Fibroblast of the aortic adventitia (primary cell): Measurements from ENCODE around the genes PRKCB and GSG1L.

DNA sequence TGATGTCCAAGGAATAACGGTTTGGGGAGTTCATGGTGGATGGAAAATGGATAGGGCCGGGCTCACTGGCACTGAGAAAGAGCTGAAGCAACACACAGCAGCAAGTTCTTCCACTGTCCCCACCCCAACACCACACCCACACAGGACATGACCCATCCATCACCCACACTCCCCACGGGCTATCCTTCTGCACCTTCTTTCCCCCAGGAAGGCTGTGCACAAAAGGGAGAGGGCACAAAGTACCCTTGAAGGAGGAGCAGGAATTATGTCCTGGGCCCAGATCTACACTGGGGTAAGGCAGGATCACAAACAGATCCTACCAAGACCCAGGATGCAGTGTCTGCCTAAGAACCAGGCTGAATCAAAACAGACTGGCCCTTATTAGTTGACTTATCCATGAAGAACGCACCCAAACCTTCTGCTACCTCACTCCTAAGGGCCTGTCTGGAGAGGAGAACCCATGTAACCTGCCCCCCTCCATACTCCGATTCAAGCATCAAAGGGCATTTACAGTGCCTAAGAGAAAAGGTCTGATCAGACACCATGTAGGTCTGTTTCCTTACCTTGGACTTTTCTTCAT lies 22.2 kb downstream of the GGA2 start:
- CAGE, long polyA plus RNA = no peak

- CAGE, long polyA plus RNA = no peak
Observed at GRCh38 chr16:23564944-23565730, 7.6 kb downstream of the UBFD1 start.

GRCh38 chr16:23729622-23730241 lies 16.7 kb upstream of the ERN2 start:
- CAGE, long polyA plus RNA = no peak

GRCh38 chr16:23835297-23836402 lies at the start of gene PRKCB:
Gene PRKCB, plus strand, starts transcription at chr16:23835983.
- CAGE, long polyA plus RNA = no peak

- CAGE, long polyA plus RNA = no peak
Observed at GRCh38 chr16:24540564-24541612, 1.5 kb downstream of the RBBP6 start.

DNA sequence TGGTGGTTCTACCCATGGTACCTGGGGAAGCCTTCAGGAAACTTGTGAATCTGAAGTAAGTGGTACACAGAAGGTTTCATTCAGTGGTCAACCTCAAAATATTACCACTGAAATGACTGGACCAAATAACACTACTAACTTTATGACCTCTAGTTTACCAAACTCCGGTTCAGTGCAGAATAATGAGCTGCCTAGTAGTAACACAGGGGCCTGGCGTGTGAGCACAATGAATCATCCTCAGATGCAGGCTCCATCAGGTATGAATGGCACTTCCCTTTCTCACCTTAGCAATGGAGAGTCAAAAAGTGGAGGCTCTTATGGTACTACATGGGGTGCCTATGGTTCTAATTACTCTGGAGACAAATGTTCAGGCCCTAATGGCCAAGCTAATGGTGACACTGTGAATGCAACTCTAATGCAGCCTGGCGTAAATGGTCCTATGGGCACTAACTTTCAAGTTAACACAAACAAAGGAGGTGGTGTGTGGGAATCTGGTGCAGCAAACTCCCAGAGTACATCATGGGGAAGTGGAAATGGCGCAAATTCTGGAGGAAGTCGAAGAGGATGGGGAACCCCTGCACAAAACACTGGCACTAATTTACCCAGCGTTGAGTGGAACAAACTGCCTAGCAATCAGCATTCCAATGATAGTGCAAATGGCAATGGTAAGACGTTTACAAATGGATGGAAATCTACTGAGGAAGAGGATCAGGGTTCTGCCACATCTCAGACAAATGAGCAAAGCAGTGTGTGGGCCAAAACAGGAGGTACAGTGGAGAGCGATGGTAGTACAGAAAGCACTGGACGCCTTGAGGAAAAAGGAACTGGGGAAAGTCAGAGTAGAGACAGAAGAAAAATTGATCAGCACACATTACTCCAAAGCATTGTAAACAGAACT lies 55.6 kb upstream of the SLC5A11 start:
- CAGE, long polyA plus RNA = no peak

- CAGE, long polyA plus RNA = no peak
Observed at GRCh38 chr16:24810856-24811497, 34.8 kb upstream of the SLC5A11 start.

DNA sequence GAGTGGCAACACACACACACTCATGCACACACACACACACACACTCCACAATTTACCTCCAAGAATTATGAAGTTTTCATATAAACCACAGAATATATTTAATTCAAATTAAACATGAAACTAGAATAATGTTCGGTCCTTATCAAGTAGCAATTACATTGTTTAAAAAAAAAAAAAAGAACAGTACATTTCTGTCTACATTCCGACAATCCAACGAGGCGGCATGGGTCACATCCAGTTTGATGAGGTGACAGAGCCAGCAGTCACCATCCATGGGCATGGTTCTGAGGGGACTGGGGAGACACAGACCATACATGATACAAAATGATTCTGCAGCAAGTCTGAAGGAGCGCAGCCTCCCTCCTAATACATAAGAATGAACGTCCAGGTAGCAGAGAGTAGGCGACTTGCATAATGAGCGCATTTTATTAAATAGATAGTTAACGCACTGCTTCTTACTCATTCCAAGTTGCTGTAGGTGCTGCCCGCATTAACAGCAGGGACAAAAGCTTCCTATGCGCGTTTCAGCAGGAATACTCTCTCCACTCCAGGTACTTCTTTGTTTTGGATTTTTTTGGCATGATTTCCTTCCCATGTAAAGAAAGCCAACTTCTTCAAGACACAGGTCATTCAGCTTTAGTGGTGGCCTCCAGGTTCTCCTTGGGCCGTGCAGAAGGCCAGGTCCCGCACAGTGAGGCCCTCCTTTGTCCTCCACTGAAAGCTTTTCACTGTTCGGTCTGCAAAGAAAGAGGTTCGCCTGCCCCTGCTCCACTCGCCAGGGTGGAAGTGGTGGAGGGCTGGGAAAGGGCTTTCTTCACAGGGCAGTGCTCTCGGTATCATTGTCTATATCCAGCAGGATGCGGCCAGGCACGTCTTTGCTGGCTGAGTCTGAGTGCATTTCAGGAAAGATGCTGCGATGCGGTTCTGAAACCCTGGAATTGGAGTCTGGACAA lies 73.8 kb downstream of the SLC5A11 start:
- CAGE, long polyA plus RNA = no peak

DNA sequence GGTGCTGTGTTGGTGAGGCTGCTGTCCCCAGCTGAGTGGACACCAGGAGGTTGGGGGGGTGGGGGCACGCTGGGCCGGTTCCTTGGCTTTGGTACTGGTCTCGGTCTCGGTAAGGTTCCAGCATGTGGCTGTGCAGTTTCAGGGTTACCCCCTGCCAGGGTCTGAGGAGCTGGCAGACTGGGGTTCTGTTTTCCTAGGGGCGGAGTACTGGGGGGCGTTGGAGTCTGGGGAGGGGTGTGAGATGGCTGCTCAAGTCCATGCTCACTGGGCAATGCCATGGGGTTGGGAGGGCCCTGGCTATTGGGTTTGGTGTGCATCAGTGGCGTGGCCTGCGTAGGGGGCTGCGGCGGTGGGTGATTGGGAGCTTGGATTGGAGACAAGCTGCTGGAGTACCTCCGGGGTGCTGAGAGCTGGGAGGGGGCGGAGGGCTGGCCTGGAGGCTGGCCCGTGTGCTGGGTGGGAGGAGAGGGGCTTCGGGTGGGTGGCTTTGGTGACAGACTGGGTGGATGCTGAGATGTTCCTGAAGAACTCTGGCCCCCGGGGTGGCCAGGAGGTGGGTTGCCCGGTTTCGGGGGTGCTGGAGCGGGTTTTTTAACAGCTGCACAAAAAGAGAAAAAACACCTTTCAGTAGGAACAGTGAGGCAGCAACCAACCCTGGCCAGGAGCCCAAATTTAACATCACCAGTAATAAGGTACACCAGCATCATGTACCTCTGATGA lies 84.2 kb downstream of the ARHGAP17 start:
- CAGE, long polyA plus RNA = no peak

DNA sequence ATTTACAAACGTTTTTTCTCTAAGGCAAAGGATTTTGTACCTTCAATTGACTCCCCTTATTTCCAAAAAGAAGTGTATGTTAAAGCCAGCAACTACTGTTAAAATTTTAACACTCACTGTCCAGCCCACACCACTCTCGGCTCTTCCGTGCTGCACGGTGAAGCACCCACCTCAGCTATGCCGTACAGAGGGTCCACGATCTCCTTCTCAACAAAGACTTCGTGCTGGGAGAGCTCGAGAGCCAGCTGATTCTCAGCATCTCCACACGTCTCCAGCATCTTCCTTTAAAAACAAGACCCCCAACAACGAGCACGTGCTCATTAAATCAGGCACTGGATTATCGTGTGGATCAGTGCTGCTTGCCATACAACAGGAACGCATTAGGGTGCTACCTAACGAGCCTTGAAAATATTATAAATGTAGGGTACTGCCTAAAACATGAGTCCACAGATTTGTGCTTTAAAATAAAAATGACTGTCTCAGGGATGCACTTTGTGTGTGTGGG lies 46.6 kb downstream of the ARHGAP17 start:
- CAGE, long polyA plus RNA = no peak

- CAGE, long polyA plus RNA = no peak
Observed at GRCh38 chr16:24988504-24989563, 26.3 kb downstream of the ARHGAP17 start.

- CAGE, long polyA plus RNA = no peak
Observed at GRCh38 chr16:25246656-25247291, 10.9 kb downstream of the ZKSCAN2 start.

GRCh38 chr16:25258758-25259191 lies 1.1 kb upstream of the ZKSCAN2 start:
- CAGE, long polyA plus RNA = no peak

GRCh38 chr16:27339898-27340503 lies 26.2 kb downstream of the IL4R start:
- CAGE, long polyA plus RNA = no peak

GRCh38 chr16:27491765-27492681 lies 57.7 kb downstream of the GTF3C1 start:
- CAGE, long polyA plus RNA = no peak

DNA sequence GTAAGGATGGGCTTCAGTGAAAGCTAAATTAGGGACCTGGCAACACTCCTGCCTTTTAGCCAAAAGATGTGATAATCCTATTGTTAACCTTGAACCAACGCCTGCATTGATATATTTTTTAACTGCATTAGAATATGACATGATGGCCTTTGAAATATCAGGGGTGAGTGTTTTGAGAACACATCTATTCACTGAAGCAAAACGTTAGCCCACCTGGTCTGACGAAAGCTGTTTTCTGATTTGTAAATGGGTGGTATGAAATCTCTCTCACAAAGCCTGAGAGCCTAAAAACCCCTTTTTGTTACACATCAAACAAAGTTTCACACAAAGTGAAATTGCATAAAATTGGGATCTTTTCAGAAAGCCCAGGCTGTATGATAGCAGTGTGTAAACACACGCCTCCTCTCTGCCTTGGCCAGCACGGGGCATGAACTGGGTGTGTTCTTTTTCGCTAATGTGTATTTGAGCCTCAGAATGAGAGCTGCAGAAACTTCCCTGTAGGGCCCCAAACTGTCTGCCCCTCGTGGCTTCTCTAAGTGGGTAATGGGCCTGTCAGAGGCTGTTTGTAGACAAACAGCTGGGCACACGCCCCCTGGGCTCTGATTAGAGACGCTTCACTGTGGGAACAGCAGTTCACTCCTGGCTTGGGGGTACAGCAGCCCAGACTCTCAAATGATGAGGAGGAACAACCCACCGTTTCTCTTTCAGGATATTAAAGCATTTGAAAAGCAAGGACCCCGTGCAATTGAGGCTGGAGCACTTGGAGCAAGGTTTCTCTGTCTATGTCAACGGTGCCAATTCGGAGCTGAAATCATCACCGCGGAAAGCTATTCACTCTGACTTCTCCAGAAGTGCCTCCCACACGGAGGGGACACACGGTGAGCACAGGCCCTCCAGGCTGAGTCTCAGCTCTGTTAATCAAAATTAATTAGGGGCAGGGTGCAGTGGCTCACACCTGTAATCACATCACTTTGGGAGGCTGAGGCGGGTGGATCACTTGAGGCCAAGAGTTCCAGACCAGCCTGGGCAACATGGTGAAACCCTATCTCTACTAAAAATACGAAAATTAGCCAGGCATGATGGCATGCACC lies 78.4 kb downstream of the KATNIP start:
- CAGE, long polyA plus RNA = no peak

GRCh38 chr16:27718104-27718609 lies 168.2 kb downstream of the KATNIP start:
- CAGE, long polyA plus RNA = no peak

DNA sequence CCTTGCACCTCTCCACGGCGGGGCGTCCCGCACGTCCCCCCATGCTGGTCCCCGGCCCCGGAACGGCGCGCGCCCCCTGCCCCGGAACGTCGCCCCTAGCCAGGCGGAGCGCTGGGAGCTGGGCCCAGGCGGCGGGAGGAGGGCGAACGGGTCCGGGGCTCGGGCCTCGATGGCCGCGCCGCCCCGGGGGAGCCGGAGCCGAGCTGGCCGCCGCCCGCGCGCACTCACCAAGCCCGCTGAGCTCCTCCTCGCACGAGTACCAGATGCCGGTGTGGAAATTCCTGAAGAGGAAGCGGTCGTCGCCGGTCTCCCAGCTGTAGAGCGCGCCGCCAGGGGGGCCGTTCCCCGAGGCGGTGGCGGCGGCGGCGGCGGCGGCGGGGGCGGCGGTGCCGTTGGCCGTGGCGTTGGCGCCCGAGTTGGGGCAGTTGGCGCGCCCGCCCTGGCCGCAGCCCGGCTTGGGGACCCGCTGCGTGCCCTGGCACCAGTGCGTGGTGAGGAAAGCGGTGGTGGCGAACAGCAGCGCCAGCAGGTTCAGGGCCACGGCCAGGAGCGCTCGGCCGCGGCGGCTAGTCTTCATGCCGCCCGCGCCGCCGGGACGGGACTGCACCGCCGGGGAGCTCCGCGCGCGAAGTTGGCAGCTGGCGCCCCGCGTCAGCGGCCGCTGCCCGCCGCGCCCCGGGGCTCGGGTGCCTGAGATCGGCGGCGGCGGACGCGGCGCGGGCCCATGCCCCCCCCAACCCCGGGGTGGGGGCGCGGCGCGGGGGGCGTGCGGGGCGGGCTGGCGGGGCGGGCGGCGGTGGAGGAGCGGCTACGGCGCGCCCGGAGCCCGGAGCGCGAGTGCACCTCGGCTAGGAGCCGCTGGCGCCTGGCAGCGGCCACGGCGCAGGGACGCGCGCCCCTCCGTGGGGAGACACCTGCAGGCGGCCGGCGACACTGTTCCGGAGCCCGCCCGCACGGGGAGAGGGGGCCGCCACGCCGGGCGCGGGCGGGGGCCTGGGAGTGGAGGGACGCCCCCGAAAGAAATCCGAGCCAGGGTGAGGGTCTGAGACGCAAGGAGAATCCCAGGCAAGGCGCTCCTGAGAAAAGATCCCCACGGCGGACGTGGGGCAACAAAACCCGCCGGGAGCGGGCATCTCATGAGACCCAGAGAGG lies at the start of gene GSG1L:
Gene GSG1L (minus strand): TSS at position 867 of the 1,152 bp plus-strand sequence.
- CAGE, long polyA plus RNA = no peak

- CAGE, long polyA plus RNA = no peak
Observed at GRCh38 chr16:28114601-28115124, 51.1 kb upstream of the GSG1L start.

DNA sequence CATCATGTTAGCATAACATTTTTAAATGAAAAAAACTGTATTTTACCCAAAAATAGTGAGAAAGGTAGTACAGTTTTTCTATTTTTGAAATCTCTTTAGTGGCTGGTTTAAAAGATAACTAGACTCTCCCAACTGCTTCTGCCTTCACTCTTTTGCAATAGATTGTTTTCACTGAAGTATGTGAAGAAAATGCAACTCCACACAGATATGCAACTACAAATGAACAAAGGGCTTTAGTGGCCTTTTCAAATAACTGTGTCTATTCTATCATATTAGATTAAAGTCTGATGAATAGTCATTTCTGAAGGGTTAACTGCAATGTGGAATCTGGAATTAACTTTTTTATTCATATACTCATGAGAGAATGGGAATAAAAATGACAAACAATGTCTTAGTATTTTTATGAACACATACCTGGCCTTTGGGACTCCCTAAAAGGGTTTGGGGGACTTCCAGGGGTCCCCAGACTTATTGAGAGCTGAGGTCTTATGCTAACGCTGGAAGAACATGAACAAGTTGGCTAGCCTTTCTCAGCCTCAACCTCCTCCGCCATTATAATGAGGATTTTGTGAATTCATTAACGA lies 50.8 kb downstream of the XPO6 start:
- CAGE, long polyA plus RNA = no peak